Testis (tissue), 5 donors: ENCODE measurements around a stretch of chr6.

- PRO-cap, 3 experiments, result no peak in any of the 3 experiments
- RAMPAGE, long total RNA, 2 experiments, result no peak in any of the 2 experiments
- RRBS, result no CpG with 5 or more reads among the region's 10 CpGs
Observed at GRCh38 chr6:135213956-135215135, 33.2 kb downstream of the MYB start.

GRCh38 chr6:136014588-136015575 is 163.4 kb downstream of the PDE7B start:
- PRO-cap, 3 experiments, result no peak in any of the 3 experiments
- RAMPAGE, long total RNA, 2 experiments, result no peak in any of the 2 experiments
- RRBS, result no CpG with 5 or more reads among the region's 16 CpGs

DNA sequence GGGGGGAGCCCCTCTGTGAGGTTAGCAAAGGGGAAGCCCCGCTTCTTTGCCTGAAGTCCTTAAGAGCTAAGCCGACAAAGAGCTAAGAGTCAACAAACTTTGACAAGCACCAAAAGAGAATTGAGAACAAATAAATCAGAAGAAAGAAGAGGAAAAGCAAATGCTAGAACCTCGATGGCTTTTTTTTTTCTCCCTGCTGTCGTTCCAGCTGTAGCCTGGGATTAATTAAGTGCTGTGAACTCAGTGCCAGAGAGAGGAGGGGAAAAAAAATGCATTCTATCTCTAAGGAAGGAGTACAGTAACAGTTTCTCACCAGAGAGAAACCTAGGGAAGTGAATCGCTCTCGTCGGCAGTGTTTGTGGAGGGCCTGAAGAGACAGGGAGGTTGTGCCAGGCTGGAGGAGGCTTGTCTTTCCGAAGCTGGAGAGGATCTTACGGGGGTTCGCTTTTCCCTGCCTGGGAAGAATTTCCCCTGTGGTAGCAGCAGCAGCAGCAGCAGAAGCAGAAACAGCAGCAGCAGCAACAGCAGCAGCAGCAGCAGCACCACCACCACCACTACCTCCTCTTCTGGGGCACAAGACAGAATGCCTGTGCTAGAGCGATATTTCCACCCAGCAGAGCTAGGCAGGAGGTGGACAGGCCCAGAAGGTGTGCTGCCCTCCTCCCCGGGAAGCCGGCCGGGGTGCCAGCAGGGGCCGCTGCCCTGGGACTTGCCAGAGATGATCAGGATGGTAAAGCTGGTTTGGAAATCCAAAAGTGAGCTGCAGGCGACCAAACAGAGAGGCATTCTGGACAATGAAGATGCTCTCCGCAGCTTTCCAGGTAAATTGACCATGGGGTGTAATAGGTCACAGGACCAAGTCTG is 186.4 kb downstream of the PDE7B start:
- PRO-cap, 3 experiments, result peak in 3 of 3 experiments; most common plus-strand start position 503 of the sequence (in 2); most common minus-strand start position 358 of the sequence (in 2)
- RAMPAGE, long total RNA, 2 experiments, result start-site peak on the plus strand in 1 of 2 experiments, centred at positions 306 to 496 of the sequence, 29 to 30 reads per replicate
- RRBS, result no CpG with 5 or more reads among the region's 17 CpGs

GRCh38 chr6:136103336-136104103 is 146.6 kb downstream of the MTFR2 start:
- PRO-cap, 3 experiments, result no peak in any of the 3 experiments
- RAMPAGE, long total RNA, 2 experiments, result no peak in any of the 2 experiments
- RRBS, result no CpG with 5 or more reads among the region's 10 CpGs

DNA sequence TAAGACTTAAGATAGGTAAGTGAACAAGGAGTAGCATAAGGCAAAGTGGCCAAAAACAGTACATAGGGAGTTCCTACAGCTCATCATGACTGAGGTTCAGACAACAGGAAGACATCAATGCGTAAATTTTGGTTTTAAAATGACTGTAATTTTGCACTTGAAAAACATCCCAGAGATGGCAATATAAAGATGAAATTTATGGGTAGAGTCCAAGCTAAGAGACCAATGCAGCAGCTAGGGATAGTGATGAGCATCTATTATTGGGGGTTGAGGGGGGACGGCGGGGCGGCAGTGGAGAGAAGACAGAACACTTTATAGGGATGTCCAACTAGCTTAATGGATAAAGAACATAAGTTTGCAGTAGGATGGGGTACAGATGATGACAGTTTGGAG is 2.5 kb upstream of the MTFR2 start:
- PRO-cap, 3 experiments, result no peak in any of the 3 experiments
- RAMPAGE, long total RNA, 2 experiments, result no peak in any of the 2 experiments
- RRBS, result no CpG with 5 or more reads among the region's 4 CpGs

GRCh38 chr6:136544450-136545177 is 5.6 kb downstream of the MAP7 start:
- PRO-cap, 3 experiments, result no peak in any of the 3 experiments
- RAMPAGE, long total RNA, 2 experiments, result no peak in any of the 2 experiments
- RRBS, result no CpG with 5 or more reads among the region's 6 CpGs

DNA sequence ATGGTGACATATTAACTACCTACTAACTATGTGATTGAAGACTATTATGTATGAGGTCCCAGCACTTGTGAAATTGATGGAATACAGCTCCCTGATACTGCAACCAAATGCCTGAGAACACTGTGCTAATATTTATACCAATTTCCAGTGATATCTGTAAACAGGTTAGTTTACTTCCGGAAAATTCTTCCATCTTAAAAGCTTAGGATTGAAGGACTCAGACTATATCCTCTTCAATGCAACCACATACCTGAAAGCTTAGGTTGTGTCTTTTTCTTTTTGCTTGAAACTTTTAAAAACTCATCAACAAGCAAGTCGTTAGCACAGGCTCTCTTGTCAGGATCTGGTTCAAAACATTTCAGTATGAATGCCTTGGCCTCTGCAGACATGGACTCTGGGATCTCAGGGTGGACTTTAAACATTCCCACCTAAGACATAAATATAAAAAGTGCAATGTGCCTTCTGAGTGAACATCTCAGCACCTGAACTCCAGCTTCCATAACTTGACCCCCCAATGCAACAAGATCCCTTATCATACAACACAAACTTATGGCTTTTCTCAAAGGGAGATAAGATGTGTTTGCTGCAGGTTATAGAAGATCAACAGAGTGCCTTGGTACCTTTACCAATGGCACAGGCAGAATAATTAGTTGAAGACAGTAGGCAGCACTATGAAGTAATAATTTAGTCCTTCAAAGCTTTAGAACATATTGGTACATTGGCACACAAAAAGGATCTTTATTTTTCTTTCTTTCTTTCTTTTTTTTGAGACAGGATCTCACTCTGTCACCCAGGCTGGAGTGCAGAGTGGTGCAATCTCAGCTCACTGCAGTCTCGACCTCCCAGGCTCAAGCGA is 51.6 kb upstream of the MAP7 start:
- PRO-cap, 3 experiments, result no peak in any of the 3 experiments
- RAMPAGE, long total RNA, 2 experiments, result no peak in any of the 2 experiments
- RRBS, result no CpG with 5 or more reads among the region's 4 CpGs

- PRO-cap, 3 experiments, result no peak in any of the 3 experiments
- RAMPAGE, long total RNA, 2 experiments, result no peak in any of the 2 experiments
- RRBS, result no CpG with 5 or more reads among the region's 5 CpGs
Observed at GRCh38 chr6:136700852-136701284, 91.4 kb downstream of the MAP3K5 start.

DNA sequence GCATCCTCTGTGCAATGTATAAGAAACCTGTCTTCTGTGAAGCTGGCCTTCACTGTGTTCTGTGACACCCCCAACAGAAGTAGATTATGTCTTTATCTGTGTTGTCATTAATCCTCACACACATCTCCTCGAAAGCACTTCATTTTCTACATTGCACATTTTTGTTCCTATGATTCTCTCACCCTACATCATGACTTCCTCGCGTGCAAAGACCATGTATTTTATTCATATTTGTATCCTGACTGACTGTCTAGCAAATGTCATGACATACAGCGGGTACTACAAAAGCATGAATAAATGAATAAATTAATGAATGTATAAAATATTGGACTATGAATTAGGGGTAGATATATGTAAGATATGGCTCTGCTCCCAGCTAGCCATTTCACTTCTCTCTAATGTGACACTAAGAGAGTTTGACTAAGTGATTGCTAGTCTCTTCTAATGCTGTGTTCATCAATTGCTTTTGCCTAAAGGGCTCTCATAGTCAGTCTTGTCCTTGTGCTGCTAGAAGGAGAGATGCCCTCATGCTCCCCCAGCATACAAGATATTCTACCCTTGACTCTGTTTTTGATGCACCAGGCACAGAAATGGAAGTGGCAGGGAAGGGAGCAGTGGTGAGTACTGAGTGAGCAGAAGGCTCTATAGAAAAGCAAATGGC is 83.2 kb downstream of the MAP3K5 start:
- PRO-cap, 3 experiments, result no peak in any of the 3 experiments
- RAMPAGE, long total RNA, 2 experiments, result no peak in any of the 2 experiments
- RRBS, result no CpG with 5 or more reads among the region's 4 CpGs

DNA sequence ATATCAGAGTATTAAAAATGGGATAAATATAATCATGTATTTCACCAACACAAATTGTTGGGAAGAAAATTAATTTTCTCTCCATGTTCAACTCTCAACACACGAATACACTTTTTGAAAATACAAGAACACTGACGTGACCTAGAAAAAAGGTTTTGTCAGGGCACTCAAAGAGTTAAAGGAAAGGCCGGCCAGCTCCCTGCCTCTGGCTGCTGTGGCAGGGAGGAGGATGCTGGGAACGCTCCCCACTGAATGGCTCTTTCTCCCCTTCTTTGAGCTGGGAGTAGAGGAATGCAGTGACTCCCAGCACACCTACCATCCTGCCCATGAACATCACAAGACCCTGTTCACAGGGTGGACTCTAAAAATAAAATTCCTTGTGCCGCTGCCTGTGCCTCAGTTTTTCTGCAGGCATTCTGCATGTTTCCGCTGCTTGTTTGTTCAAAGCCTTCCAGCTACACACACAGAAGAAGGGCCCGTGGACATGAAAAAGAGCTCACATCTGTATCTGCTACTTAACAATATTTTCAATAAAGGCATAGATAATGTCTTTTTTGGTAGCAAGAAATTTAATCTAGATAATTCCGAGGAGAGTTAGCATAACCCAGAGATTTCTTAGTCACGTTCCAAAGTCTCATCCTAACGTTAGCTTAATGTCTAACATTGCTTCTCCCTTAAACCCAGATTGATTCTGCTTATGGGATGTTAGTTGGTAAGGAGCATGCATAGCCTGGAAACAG is 46.8 kb downstream of the MAP3K5 start:
- PRO-cap, 3 experiments, result no peak in any of the 3 experiments
- RAMPAGE, long total RNA, 2 experiments, result no peak in any of the 2 experiments
- RRBS, result no CpG with 5 or more reads among the region's 10 CpGs

GRCh38 chr6:136784912-136785837 is 7.1 kb downstream of the MAP3K5 start:
- PRO-cap, 3 experiments, result no peak in any of the 3 experiments
- RAMPAGE, long total RNA, 2 experiments, result no peak in any of the 2 experiments
- RRBS, result no CpG with 5 or more reads among the region's 11 CpGs

GRCh38 chr6:136793431-136793987 is 1.2 kb upstream of the MAP3K5 start:
- PRO-cap, 3 experiments, result peak in 3 of 3 experiments; most common plus-strand start chr6:136793622 (in 1); most common minus-strand start chr6:136793506 (in 3)
- RAMPAGE, long total RNA, 2 experiments, result no peak in any of the 2 experiments
- RRBS, result no CpG with 5 or more reads among the region's 18 CpGs

- PRO-cap, 3 experiments, result no peak in any of the 3 experiments
- RAMPAGE, long total RNA, 2 experiments, result no peak in any of the 2 experiments
- RRBS, result no CpG with 5 or more reads among the region's 4 CpGs
Observed at GRCh38 chr6:136820424-136821050, 1.9 kb upstream of the PEX7 start.

- PRO-cap, 3 experiments, result no peak in any of the 3 experiments
- RAMPAGE, long total RNA, 2 experiments, result no peak in any of the 2 experiments
- RRBS, result no CpG with 5 or more reads among the region's 4 CpGs
Observed at GRCh38 chr6:136964248-136964850, 42.2 kb downstream of the SLC35D3 start.

- PRO-cap, 3 experiments, result no peak in any of the 3 experiments
- RAMPAGE, long total RNA, 2 experiments, result no peak in any of the 2 experiments
Observed at GRCh38 chr6:137690095-137690387, 177.0 kb upstream of the TNFAIP3 start.

DNA sequence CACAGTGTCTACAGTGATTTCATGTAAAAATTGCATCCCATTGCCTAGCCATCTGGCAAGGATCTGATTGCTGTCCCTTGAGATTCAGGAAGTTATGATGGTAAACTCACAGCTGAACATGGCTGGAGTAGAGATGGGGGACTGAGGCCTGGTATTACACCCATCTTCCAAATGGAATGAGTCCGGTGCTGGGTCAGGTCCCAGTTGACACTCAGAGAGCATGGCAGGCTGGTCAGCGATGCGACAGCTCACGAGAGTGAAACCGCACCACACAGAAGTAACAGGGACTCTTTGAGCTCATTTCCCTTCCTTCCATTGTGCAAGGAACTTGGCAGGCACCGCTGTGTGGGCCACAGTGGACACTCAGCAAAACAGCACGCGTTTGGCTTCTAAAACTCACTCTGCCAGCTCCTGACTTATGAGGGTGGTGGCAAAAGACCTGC is 142.3 kb upstream of the TNFAIP3 start:
- PRO-cap, 3 experiments, result peak in 1 of 3 experiments; most common plus-strand start position 355 of the sequence (in 1)
- RAMPAGE, long total RNA, 2 experiments, result no peak in any of the 2 experiments
- RRBS, result no CpG with 5 or more reads among the region's 8 CpGs

- PRO-cap, 3 experiments, result no peak in any of the 3 experiments
- RAMPAGE, long total RNA, 2 experiments, result no peak in any of the 2 experiments
- RRBS, result no CpG with 5 or more reads among the region's 10 CpGs
Observed at GRCh38 chr6:137793919-137794686, 73.0 kb upstream of the TNFAIP3 start.

GRCh38 chr6:138105351-138105801 is 1.8 kb downstream of the PERP start:
- PRO-cap, 3 experiments, result peak in 1 of 3 experiments; most common plus-strand start chr6:138105625 (in 1)
- RAMPAGE, long total RNA, 2 experiments, result no peak in any of the 2 experiments
- RRBS, result no CpG with 5 or more reads among the region's 4 CpGs

- PRO-cap, 3 experiments, result no peak in any of the 3 experiments
- RAMPAGE, long total RNA, 2 experiments, result no peak in any of the 2 experiments
- RRBS, result no CpG with 5 or more reads among the region's 10 CpGs
Observed at GRCh38 chr6:138421527-138422152, 17.6 kb downstream of the HEBP2 start.

DNA sequence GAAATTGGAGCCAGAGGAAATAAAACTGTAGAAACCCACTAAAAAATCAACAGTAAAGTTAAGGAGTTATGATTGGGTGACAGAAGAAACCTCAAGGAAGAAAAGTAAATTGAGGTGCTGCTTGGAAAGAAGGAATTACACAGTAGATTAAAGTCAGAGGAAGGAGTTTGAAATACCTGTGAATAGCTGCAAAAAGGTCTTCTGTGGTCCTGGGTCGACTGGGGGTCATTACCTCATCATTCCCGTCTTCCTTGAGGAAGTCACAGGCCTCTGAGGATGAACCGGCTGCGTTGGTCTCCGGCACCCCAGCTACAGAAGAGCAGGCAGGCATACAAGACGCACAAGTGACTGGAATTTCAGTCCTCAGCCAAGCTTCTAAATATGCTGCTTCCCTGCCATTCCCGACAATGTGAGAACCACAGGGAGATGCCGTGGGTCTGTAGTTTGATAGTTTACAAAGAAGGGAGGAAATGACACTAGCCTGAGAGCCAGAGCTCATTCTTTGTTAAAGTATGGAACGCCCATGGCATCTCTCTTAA is 25.6 kb downstream of the HEBP2 start:
- PRO-cap, 3 experiments, result no peak in any of the 3 experiments
- RAMPAGE, long total RNA, 2 experiments, result no peak in any of the 2 experiments
- RRBS, result no CpG with 5 or more reads among the region's 9 CpGs